GM23248 (cell line): ENCODE results near the genes THYN1 and GLB1L2.

DNA sequence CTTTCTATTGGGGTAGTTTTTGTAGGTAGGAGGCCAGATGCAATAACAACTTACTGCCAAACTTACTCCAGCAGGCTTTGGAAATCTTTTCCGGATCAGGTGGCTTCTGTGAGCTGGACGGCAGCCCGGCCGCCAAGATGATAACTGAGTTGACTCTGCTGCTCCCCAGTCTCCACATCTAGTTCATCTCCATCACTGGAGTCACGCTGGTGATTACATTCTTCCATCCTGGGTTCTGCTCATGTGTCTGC, 121.2 kb upstream of the OPCML start:
- RAMPAGE, long total RNA, result no peak

DNA sequence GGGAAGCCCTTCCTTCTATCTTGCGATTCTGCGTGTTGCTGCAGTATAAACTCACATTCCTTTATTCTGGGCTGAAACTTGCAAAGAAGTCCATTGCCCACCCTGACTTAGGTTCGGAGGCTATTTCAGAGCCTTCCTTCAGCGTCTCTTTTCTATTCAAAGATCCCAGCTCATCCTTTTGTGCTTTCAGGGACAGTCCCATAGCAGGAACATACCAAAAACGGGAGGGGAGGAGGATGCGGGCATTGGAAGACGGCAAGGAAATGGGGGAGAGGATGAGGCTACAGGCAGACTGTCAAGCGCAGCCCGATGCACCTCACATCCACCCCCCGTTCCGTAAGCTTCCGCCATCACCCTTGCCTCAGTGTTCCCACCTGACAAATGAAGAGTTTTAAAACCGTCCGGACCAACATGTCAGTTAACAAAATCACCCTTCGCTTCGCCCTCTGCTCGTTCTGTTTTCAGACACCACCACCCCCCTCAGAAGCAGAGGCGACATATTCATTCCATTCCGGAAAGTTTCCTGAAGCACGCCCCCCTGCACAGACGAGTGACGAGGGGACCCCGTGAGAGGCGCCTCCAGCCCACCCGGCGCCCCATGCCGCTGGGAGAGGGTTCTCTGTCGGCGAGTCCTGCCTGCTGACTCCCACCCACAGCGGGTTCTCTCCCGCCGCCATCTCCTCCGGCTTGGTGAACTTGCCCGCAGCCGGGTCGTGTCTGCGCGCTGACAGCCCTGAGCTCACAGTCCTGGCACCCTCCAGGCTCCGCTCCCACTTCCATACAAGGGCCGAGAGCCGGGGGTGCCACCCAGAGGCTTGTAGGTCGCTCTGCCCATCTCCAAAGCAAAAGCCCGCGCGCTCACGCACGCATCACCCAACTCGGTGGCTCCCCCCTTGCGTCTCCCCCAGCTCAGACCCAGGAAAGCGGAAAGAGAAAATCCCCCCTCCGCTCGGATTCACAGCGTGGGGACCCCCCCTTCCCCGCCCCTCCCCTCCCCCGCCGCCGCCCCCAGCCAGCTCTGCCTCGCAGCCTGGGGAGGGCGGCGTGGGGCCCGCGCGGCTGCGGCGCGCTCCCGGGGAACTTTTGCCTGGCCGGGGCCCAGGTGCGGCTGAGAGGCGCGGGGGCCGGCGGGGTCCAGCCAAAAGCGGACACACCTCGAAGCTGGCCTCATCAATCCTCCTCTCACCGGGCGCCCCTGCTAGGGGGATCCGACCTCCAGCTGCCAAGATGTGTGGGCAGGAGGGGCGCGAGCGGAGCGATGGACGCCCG, 1.4 kb downstream of the IGSF9B start:
- RAMPAGE, long total RNA, result no peak

- RAMPAGE, long total RNA, result no peak
These were observed 8.3 kb upstream of the IGSF9B start for GRCh38 chr11:133964998-133965585.

DNA sequence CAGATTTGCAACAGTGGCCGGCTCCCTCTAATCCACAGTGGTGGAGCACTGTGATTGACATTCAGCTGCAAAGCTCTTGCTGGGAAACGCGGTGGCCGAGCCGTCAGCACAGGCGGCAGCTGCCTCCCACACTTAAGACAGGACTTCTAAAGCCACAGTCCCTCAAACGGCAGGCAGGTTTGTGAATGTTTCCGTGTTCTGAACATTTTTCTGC, 31.2 kb upstream of the JAM3 start:
- RAMPAGE, long total RNA, result no peak

DNA sequence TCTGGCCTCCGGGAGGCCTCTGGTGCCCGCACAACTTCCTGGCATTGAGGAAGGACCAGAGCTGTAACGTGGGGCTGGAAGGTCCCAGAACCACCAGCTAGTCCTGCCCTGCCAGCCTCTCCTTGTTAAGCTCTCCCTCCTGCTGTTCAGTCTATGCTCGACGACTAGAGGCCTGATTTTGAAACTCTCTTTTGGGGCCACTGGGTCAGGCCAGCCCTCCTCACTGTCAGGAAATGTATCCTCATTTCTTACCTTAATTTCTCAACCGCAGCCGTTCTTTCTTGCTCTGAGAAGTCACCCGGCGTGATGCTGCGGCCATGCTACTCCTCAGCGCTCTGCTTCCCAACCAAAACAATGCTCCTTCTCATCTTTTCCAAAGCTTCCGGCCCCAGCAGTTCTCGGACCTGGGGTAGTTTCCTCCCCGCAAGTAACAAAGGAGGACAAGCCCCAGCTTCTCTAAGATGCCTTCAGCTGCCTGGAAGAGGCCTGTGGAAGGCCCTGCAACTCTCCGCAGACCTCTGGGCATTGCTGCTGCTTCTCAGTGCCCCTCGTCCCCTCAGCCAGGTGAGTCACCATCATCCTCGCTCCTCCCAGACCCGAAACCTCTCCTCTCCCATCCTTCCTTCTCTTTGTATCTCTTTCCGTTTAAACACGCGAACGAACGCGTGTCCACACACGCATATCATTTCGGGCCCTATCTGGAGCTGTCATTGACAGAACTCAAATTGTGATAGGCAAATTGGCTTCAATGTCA, 22.3 kb upstream of the JAM3 start:
- RAMPAGE, long total RNA, result no peak

GRCh38 chr11:134237594-134238016, 13.1 kb downstream of the VPS26B start:
- RAMPAGE, long total RNA, result no peak

- RAMPAGE, long total RNA, result start-site peak on the minus strand at chr11:134253316-134253369, 459 and 233 reads in 2 replicates; start-site peak on the plus strand at chr11:134253540-134253576, 49 and 35 reads in 2 replicates
These were observed at the start of gene THYN1 for GRCh38 chr11:134252567-134253691. Gene THYN1 (minus strand): TSS chr11:134253352.

- RAMPAGE, long total RNA, result no peak
These were observed 3.3 kb upstream of the GLB1L3 start for GRCh38 chr11:134272829-134273343.

DNA sequence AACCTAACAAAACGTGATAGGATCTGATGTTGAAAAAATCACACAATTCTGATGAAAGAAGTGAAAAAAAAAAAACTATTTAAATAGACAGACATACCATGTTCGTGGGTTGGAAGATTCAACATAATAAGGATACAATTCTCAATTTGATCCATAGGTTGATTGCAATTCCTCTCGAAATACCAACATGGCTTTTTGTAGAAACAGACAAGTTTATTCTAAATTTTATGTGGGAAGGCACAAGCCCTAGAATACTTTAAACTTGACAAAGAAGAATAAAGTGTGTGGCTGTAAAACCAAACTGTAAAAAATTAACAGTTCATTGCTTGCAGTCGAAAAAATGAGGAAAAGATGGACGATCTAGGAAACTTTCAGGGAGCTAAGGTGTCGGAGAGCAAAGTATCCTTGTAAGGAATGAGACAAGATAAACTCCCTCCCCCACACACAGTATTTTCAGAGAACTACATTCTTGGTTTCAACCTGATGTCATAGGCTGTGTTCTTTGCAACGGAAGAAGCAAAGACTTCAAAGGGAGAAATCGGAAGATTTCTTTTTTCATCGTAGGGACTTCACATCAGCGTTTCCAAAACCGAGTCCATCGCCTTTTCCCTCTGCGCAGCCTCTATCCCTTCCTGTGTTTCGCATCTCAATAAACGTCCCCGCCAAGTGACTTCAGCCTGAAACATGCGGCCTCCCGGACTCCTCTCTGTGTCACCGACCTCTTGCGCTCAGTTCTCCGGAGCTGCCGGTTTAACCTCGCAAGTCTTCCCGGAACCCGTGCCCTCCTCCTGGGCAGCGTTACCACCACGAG, 886 bp upstream of the GLB1L3 start:
- RAMPAGE, long total RNA, result no peak

DNA sequence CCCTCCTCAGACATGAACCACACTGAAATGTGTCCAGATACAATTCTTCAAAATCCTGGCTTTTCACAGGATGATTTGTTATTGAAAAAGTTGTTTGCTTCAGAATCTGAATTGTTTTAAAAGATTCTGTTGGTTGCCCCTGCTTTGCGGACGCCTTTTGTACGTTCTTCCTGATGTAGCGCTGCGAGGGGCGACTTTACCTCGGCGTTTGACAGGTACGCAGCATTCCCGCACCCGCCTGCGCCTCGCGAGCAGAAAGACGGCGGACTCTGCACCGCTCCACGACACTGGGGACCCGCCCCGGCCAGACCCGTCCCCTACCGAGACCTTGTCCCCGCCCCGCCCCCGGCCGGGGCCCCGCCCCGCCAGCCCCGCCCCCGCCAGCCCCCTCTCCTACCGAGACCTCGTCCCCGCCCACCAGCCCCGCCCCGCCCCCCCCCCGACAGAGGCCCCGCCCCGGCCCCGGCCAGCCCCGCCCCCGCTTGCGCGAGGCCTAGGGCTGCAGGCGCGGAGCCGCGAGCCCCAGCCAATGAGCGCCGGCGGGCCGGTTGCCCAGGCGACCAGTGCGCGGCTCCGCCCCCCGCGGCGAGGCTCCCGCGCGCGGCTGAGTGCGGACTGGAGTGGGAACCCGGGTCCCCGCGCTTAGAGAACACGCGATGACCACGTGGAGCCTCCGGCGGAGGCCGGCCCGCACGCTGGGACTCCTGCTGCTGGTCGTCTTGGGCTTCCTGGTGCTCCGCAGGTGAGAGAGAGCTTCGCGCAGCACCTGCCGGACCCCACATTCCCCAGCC, at the start of gene GLB1L2:
Gene GLB1L2 (plus strand): TSS at position 583 of the 791 bp plus-strand sequence.
- RAMPAGE, long total RNA, result no peak

DNA sequence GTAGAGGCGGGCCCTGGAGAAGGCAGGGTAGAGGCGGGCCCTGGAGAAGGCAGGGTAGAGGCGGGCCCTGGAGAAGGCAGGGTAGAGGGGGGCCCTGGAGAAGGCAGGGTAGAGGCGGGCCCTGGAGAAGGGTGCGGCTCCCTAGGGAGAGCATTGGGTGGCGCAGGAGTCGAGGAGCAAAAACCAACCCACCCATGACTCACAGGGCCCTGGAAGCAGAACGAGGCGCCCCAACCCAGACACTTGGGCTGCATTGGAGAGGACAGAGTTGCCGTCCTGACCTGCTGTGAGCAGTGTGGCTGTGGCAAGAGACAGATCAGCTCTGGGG, 227.9 kb upstream of the B3GAT1 start:
- RAMPAGE, long total RNA, result no peak

DNA sequence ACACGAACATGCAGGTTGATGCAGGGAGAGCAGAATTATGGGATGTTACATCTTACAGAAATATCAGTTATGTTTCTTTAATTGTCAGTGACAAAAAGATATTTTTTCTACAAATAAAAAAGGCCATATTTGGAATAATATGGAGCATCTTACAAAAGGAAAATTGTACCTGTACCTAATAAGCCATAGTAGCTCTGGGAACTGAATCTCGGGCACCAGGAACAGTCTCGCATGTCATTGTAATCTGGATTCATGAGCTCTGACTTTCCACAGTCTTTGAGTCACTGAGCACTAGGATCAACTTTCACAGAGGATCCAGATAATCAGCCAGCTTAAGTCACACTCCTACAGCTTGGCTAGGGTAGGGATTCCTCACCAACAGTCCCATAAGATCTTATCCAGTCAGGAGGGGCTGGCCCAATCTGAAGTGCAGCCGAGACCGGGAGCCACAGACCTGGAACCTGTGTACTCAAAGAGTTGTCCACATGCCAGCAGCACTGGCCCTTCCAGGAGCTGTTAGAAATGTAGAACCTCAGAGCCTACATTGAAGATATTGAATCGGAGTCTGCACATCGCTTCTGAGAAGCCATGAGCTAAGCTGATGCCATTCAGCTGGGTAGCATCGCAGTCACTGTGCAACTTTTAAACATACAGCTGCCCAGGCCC, 538.6 kb upstream of the B3GAT1 start:
- RAMPAGE, long total RNA, result no peak